ENCODE results near the genes CLP1, CTNND1, OR5A2, OR4D6 and OOSP4A.

GRCh38 chr11:57514046-57515117 is 1.1 kb downstream of the SLC43A1 start:
- PRO-cap: unidirectional peak, plus-strand start at chr11:57514343; bidirectional peak, plus-strand start at chr11:57514982, minus-strand start at chr11:57514860

DNA sequence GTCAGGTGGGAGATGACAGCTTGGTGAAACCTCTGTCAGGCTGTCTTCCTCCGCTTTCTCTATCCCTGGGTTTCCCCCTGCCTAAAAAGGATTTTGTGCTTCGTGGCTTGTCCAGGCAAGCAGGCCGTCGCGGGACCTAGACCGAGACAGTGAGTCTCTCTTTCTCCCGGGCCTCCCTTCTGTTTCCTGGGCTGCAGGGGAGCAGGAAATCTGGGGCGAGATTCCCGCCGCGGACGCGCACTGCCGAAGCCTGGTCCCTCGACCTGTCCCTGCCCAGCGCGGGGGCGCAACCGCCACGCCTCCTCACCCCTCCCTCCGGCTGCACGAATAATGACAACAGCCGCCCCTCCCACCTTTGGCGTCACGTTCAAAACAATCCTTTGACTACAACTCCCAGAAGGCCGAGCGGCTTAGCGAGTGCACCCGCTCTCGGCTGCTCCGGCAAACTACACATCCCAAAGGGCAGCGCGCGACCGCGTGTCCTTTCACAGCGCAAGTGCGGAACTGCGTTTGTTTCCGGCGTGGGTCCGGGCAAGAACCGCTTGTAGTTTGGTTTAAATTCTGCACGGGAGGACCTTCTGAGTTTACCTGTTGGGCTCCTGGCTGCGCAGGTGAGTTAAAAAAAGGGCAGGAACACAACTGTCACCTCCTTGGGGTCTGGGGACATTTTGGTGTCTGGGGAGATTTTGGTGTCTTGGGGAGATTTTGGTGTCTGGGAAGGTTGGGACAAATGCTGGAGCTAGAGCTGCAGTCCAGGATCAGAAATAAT is at the start of gene CLP1:
TSS of gene CLP1 (plus strand) at position 513 of the 769 bp plus-strand sequence.
- PRO-cap: bidirectional peak, plus-strand start at position 513 of the sequence, minus-strand start at position 242 of the sequence

- PRO-cap: bidirectional peak, plus-strand start at chr11:57761802, minus-strand start at chr11:57761683
Measured at GRCh38 chr11:57761163-57762491, at the start of gene CTNND1. TSS of gene CTNND1 (plus strand) at chr11:57761802.

DNA sequence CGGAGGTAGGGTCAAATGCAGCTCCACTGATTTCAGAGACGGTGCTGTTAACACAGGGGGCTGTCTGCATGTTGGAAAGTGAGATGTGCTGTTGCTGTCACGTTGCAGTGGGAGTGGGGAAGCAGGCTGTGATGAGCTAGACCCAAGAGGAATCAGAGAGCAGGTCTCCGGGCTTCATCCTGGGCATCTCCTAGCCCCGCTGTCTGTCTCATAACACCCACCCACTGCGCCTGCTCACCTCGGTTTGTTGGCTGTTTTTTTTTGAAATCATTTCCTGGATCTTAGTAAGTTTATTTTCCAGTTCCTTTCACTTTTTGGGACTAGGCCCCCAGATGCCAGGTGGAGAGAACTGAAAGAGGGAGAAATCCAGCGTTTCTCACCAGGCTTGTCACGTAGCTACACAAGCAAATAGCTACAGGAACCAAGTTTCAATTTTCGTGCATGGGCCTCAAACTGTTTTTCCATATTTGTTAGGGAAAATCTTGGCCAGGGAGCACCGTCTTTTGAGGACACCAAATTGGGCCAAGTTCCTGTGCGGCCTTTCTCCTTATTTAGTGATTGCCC is 501 bp downstream of the OR9Q1 start:
- PRO-cap: no peak

DNA sequence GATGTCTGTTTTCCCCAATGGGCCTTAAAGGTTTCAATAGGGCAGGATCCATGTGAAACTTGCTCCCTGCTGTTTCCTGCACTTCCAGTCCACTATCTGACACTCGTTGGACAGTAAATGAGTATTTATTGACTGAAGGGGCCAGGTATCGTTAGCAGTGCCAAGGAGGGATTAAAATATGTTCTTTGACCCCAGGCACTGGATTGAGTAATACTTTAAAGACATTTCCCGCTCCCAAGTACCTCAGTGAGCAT is 23.4 kb upstream of the OR9Q2 start:
- PRO-cap: unidirectional peak, minus-strand start at position 98 of the sequence

DNA sequence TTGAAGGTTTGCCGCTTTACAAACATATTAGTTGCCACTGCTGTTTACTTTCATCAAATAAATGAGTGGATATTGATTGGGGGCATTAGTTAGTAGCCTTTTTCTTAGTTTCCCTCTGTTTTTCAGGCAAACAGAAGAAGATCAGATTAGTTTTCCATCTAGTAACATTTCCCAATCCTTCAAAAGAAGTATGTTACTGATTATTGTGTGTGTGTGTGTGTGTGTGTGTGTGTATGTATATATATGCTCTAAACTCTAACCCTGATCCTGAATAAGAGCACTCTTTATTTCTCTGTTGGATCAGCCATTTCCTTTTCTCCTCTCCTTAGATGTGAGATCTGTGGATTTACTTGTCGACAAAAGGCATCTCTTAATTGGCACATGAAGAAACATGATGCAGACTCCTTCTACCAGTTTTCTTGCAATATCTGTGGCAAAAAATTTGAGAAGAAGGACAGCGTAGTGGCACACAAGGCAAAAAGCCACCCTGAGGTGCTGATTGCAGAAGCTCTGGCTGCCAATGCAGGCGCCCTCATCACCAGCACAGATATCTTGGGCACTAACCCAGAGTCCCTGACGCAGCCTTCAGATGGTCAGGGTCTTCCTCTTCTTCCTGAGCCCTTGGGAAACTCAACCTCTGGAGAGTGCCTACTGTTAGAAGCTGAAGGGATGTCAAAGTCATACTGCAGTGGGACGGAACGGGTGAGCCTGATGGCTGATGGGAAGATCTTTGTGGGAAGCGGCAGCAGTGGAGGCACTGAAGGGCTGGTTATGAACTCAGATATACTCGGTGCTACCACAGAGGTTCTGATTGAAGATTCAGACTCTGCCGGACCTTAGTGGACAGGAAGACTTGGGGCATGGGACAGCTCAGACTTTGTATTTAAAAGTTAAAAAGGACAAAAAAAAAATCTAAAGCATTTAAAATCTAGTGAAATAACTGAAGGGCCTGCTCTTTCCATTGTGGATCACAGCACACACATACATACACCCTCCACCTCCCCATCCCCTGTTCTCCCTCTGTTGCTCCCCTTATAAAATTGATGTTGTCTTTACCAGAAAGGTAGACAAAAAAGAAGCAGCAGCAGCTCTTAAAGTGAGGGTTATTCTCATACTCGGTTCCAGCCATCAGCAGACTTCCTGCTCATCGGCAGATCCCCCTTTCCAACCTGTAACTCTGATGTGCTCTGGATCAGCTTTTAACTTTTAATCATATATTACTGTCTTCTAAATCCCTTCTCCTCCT is 5.2 kb upstream of the CNTF start:
- PRO-cap: no peak

GRCh38 chr11:58641363-58641755 is 18.9 kb downstream of the CNTF start:
- PRO-cap: unidirectional peak, plus-strand start at chr11:58641506

- PRO-cap: no peak
Measured at GRCh38 chr11:59175638-59176054, 3.7 kb downstream of the DTX4 start.

GRCh38 chr11:59222465-59223194 is 9.9 kb upstream of the MPEG1 start:
- PRO-cap: unidirectional peak, plus-strand start at chr11:59222925

GRCh38 chr11:59426311-59426855 is at the start of gene OR5A2:
TSS of gene OR5A2 (minus strand) at chr11:59426413.
- PRO-cap: no peak

DNA sequence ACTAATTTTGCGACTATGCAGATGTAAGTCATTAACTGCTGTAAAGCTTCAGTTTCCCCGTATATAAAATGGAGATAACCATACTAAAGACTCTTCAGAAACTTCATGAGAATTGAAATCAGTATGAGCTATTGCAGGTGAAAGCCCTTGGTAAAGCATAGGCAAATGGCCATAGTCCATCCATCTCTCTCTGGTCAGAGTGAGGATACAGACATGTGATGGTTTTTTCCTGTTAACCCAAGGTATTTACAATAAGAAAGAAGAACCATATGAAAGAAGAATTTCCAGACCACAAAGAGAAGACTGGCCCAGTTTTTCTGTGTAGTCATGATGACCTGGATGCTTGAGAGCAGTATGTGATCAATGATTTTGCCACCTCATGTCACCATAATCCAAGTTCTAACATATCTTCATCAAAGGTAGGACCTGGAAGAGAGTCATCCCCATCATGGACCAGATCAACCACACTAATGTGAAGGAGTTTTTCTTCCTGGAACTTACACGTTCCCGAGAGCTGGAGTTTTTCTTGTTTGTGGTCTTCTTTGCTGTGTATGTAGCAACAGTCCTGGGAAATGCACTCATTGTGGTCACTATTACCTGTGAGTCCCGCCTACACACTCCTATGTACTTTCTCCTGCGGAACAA is at the start of gene OR4D6:
TSS of gene OR4D6 (plus strand) at position 449 of the 645 bp plus-strand sequence.
- PRO-cap: no peak

DNA sequence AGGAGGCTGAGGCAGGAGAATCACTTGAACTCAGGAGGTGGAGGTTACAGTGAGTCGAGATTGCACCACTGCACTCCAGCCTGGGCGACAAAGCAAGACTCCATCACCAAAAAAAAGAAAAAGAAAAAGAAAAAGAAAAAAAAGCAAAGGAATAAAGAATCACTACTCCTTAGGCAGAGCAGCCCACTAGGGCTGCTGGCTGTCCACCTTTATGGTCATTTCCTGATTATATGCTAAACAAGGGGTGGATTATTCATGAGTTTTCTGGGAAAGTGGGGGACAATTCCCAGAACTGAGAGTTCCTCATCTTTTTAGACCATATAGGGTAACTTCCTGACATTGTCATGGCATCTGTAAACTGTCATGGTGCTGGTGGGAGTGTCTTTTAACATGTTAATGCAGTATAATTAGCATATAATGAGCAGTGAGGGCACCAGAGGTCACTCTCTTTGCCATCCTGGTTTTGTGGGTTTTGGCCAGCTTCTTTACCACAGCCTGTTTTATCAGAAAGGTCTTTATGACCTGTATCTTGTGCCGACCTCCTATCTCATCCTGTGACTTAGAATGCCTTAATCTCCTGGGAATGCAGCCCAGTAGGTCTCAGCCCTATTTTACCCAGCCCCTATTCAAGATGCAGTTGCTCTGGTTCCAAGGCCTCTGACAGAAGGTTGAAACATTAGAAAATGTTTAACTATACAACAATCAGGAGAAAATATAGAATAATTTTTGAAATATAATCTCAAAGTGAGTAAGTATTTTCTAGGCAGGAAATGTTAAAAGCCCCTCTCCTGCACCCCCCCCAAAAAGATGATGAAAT is 36.5 kb downstream of the OR4D9 start:
- PRO-cap: no peak

- PRO-cap: bidirectional peak, plus-strand start at chr11:59669668, minus-strand start at chr11:59669533; unidirectional peak, minus-strand start at chr11:59669900
Measured at GRCh38 chr11:59669603-59670097, 813 bp upstream of the PATL1 start.

DNA sequence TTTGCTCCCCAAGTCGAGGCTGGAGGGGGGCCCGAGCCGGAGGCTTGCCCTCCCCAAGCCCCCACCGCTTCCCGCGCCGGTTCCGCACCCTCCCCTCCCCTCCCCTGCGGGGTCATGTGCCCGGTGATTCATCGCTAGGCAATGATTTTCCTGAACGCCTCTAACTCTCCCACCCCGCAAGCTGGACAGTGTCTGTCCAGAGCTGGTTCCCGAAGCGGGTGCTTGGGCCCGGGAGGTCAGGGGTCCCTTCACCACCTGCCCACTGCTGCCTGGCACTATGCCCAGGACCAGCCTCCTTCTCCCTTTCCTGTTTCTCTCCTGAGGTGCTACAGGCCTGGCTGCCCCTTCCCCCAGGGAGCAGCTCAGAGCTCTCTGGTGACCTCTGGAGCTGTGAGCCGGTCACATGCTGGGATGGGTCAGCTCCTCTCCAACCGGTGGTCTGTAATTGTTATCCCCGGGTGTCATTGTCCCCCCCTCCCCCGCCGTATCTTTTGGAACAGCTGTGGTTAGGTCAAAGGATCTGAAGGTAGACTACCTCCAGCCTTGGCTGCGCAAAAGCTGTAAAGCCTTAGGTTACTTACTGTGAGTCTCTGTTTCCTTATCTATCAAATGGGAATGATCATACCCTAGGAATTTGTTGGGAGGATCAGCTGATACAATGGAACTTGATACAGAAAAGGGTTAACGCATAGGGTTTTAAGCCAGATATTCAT is 677 bp downstream of the STX3 start:
- PRO-cap: bidirectional peak, plus-strand start at position 188 of the sequence, minus-strand start at position 106 of the sequence

DNA sequence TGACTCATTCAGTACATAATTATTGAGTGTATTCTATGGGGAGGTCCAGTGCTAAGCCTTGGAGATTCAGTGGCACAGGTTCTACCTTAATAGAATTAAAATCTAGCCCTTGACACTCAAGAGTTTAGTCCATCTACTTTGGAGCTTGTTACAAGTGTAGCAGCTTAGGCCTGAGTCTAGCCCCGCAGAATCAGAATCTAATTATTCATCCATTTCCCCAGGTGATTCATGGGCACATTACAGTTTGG is 1.2 kb downstream of the STX3 start:
- PRO-cap: unidirectional peak, minus-strand start at position 178 of the sequence

- PRO-cap: unidirectional peak, plus-strand start at chr11:59775312
Measured at GRCh38 chr11:59775042-59775558, 19.9 kb downstream of the STX3 start.

GRCh38 chr11:59806824-59808015 is 3.4 kb downstream of the MRPL16 start:
- PRO-cap: no peak

DNA sequence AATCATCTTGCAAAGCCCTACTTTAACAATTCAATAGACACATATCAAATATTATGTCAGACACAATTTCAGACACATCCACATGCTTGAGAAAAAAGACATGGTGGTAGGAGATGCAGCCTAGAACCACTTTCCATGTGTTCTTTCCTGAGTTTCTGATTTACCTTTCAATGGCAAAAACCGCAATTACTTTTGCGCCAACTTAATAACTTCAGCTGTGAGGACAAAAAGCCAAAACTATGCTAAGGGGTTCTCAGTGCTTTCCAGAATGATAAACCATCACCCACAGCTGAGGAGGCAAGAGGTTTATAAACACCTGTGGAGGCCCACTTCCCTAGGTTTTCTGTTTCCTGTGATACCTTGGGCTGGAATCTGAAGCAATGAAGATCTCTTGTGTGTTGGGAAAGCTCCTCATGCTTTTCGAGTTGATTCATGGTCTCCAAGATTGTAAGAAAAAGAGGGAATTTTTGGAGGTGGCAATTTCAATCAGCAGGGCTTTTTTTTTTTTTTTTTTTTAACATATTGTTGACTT is at the start of gene OOSP4A:
TSS of gene OOSP4A (plus strand) at position 381 of the 532 bp plus-strand sequence.
- PRO-cap: no peak

- PRO-cap: no peak
Measured at GRCh38 chr11:60336645-60337290, 9.7 kb downstream of the MS4A6E start.

- PRO-cap: no peak
Measured at GRCh38 chr11:60376079-60376893, 2.0 kb upstream of the MS4A7 start.